ENCODE measurements around a stretch of chr22.

GRCh38 chr22:42518382-42518670 is 1.3 kb downstream of the RRP7A start:
- PRO-cap, 4 experiments = no peak in any of the 4 experiments
- RAMPAGE, long total RNA, 2 experiments = no peak in any of the 2 experiments

DNA sequence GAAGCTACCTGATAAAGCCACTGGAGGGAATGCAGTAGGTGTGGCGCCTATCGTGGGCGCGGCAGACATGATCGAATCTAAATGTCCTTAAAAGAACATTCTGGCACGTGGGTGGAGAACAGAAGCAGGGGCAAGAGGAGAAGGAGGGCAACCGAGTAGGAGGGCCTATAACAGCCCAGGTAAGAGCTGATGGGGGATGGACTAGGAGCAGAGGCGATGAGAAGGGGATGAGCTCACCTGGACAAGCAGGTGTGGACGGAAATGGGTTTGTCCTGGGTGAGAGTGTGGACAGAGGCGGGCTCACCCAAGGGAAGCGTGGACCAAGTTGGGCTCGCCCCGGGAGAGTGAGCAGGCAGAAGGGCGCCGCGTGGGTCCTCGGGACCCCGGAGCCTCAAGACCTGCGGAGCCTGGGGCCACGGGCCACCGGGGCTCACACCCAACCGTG is 27.7 kb downstream of the SERHL2 start:
- PRO-cap, 4 experiments = no peak in any of the 4 experiments
- RAMPAGE, long total RNA, 2 experiments = no peak in any of the 2 experiments

DNA sequence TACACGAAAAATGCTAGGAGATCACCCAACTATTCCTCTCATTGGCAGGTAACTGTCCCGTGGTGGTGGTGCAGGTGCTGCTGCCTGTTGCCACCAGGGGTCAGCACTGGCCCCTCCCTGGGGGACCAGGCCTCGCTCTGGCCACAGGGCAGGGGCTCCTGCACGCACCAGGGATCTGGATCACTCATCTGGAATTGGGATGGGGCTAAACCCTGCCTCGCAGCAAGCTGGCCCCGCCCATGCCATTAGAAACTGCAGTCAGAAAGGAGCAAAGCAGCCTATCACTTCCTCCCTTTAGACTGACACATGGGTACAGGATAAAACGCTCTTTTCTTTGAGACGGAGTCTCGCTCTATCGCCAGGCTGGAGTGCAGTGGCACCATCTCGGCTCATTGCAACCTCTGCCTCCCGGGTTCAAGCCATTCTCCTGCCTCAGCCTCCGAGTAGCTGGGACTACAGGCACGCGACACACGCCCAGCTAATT is 7.0 kb upstream of the POLDIP3 start:
- PRO-cap, 4 experiments = no peak in any of the 4 experiments
- RAMPAGE, long total RNA, 2 experiments = no peak in any of the 2 experiments

- PRO-cap, 4 experiments = no peak in any of the 4 experiments
- RAMPAGE, long total RNA, 2 experiments = no peak in any of the 2 experiments
These were observed 9.0 kb upstream of the POLDIP3 start for GRCh38 chr22:42623661-42624186.

GRCh38 chr22:42642058-42642395 is 1.6 kb upstream of the ATP5MGL start:
- PRO-cap, 4 experiments = peak in 1 of 4 experiments; most common plus-strand start chr22:42642334 (in 1)
- RAMPAGE, long total RNA, 2 experiments = no peak in any of the 2 experiments

DNA sequence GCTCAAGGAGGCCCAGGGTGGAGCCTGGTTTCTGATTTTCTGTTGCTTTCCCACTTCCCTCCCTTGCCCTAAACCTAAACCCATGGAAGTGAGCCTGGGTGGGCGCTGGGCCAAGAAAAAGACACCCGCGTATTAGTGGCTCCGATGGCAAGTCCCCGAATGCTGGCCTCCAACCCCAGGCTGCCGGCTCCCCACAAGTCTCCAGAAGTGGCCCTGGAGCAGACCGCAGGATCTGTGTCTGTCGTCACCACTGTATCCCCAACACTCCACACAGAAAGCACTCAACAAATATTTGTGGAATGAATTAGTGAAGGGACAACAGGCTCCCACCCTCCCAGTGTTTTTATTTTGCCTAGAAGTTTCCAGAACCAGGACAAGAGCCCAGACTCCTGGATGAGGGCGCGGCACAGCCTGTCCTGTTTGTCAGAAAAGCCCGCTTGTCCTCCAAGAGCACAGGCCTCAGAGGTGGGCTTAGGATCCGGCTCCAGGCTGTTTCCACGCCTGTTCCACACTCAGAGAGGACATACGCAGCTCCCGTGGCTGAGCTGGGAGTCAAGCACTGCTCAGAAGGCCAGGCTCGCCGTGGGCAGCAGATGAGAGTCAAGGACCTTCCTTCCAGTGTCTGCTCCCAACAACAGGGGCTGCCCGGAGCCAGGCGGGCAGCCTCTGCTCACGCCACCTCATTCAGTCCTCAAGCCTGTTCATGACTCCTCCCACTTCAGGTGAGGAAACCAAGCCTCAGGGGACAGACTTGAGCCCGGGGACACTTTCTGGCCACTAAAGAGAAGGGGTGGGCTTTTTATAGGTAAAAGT is 4.0 kb downstream of the CYB5R3 start:
- PRO-cap, 4 experiments = peak in 3 of 4 experiments; most common plus-strand start position 384 of the sequence (in 3); most common minus-strand start position 266 of the sequence (in 2)
- RAMPAGE, long total RNA, 2 experiments = no peak in any of the 2 experiments

DNA sequence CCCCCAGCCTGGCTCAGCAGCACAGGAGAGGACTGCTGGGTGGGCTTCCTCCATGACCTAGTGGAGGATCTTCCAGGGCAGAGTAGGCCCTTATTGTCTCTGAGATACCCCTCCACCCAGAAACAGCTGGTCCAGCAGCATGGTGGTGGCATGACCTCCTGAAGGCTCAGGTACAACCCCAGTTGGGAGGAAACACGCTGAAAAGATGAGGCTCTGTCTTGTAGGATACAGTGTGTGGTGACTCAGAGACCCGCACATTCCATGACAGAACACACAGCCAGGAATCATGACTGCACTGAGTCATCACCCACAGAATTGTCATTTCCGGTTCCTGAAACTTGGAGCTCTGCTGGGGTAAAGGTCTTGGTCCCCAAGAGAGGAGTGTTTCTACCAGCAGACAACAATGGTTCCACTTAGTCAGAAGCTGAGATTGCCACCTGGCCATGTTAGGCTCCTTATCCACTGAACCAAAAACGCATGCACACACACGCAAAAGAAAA is 31.4 kb upstream of the CYB5R3 start:
- PRO-cap, 4 experiments = no peak in any of the 4 experiments
- RAMPAGE, long total RNA, 2 experiments = no peak in any of the 2 experiments

- PRO-cap, 4 experiments = no peak in any of the 4 experiments
- RAMPAGE, long total RNA, 2 experiments = no peak in any of the 2 experiments
These were observed 34.0 kb downstream of the A4GALT start for GRCh38 chr22:42686647-42687126.

DNA sequence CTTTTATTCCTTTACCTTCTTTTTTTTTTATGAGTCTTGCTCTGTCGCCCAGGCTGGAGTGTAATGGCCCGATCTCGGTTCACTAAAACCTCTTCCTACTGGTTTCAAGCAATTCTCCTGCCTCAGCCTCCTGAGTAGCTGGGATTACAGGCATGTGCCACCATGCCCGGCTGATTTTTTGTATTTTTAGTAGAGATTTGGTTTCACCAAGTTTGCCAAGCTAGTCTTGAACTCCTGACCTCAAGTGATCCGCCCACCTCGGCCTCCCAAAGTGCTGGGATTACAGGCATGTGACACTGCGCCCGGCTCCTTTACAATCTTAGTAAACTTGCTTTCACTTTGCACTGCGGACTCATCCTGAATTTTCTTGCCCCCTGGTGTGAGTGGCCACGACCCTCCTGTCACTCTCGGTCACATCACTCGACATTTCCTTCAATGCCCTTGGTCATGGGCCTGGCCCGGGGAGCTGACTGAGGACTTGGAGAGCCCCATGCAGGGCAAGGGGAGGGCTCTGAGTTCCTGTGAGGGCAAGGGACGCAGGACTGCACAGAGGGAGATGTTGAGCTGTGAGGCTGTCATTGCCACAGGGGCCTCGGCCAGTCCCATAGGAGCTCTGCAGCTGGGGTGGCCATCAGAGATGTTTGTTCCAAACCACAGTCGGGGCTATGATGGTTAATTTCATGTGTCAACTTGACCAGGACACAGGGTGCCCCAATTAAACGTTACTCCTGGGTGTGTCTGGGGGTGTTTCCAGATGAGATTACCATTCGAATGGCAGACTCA is 21.4 kb downstream of the A4GALT start:
- PRO-cap, 4 experiments = no peak in any of the 4 experiments
- RAMPAGE, long total RNA, 2 experiments = no peak in any of the 2 experiments

- PRO-cap, 4 experiments = peak in 4 of 4 experiments; most common plus-strand start chr22:42803734 (in 4); most common minus-strand start chr22:42803576 (in 2)
- RAMPAGE, long total RNA, 2 experiments = no peak in any of the 2 experiments
These were observed 53.7 kb downstream of the ARFGAP3 start for GRCh38 chr22:42803283-42803914.

DNA sequence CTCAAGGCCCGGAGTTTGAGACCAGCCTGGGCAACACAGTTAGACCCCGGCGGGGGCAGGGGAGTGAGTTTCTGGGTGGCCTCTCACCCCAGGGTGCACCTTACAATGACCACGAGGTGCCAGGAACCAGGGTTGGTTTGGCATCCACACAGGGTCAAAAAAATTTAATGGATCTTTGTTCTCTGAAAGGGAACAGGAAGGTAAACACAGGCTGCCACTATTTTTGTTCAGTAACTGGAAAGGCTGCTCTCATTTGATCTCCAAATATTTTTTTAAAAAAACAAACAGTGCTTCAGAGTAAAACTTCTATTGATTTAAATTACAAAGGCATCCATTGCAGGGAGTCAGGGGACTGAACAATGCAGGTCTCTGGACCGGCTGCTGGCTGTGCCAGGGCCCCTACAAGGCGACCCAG is 52.0 kb downstream of the ARFGAP3 start:
- PRO-cap, 4 experiments = peak in 3 of 4 experiments; most common plus-strand start position 334 of the sequence (in 2); most common minus-strand start position 99 of the sequence (in 1)
- RAMPAGE, long total RNA, 2 experiments = no peak in any of the 2 experiments

DNA sequence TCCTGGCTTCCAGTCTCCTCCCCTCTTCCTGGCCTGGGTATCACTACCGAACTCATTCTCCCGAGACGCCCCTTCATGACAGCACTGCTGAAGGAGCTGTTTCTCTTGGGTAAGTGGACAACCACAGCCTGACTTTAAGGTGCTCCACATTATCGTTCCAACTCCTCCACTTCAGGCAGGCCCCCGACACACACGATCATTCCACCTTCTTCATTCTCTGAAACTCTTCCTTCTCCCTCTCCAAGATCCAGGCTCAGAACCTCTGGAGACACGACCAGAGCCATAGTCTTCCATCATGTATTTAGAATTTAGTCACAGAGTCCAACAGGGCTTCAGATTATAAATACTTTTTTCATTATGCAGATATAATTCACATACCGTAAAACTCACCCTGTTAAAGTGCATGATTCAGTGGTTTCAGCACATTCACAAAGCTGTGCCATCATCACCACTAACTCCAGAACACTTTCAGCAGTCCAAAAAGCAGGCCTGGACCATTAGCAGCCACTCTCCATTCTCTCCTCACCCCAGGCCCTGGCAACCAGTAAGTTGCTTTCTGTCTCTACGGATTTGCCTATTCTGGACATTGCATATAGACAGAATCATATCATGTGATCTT is 36.1 kb downstream of the ARFGAP3 start:
- PRO-cap, 4 experiments = no peak in any of the 4 experiments
- RAMPAGE, long total RNA, 2 experiments = no peak in any of the 2 experiments

- PRO-cap, 4 experiments = no peak in any of the 4 experiments
- RAMPAGE, long total RNA, 2 experiments = no peak in any of the 2 experiments
These were observed 11.3 kb upstream of the ARFGAP3 start for GRCh38 chr22:42868332-42868756.

DNA sequence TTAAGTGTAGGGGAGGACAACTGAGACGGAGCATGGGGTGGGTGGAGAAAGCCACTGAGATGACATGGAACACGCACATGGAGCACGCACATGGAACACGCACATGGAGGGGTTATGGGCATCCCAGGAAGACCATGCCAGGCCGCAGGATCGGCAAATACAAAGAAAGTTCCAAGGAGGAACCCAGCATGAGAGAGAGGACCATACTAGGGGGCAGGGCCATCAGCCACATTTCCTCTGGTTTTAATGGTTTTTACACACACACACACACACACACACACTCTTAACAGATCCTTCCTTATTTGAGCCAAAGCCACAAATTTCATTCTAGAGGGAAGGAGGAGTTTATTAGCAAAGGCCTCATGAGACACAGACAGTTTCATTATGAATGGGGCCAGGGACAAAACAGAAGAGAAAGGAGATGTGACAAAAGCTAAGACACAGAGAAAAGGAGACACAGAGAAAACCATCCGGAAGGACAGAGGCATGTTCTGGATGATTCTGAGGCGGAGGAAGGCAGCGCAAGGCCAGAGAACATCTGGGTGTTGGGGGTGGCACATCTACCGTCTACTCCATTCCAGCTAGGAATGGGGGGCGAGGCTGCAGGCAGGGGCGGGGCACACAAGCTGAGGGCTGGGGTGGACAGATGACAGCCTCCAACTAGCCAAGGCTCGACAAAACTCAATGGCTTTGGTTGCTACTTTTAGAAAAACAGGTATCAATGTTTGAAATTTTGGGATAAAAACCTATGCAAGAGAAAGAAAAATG is 32.2 kb upstream of the ARFGAP3 start:
- PRO-cap, 4 experiments = peak in 4 of 4 experiments; most common plus-strand start position 436 of the sequence (in 3)
- RAMPAGE, long total RNA, 2 experiments = no peak in any of the 2 experiments

- PRO-cap, 4 experiments = no peak in any of the 4 experiments
- RAMPAGE, long total RNA, 2 experiments = no peak in any of the 2 experiments
These were observed 53.1 kb upstream of the ARFGAP3 start for GRCh38 chr22:42910153-42910683.

DNA sequence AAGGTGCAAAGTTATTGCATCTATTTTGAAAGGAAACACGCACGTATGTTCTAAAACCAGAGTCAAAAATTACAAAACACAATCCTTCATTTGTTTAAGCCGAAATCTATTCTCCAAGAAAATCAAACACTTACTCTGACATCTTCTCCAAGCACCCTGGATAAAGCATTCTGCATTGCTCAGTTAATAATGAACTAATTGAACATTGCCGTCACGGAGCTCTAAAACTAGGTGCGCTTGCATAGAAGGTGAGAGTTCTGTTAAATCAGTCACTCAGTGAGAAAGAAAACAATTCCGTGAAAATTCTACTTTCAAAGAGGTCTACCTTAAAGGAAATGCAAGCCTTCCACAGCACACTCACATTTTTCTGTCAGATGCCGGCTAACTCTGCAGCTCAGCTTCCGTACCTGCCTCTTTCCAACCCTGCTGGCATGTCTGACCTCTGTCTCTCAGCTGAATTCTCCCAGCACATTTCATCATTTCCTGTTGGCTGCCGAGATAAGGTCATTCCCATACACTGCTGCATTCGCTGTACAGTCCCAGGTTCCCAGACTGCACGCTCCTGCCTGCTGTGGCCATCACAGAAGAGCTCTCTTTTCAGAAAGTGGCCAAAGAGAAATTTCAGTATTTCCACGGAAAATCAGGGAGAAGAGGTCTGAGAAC is 55.4 kb downstream of the PACSIN2 start:
- PRO-cap, 4 experiments = peak in 4 of 4 experiments; most common plus-strand start position 529 of the sequence (in 4); most common minus-strand start position 158 of the sequence (in 2)
- RAMPAGE, long total RNA, 2 experiments = start-site peak on the minus strand in 2 of 2 experiments, centred at positions 404 to 414 of the sequence, 123 to 295 reads per replicate

- PRO-cap, 4 experiments = peak in 2 of 4 experiments; most common plus-strand start chr22:42960370 (in 2); most common minus-strand start chr22:42960259 (in 1)
- RAMPAGE, long total RNA, 2 experiments = no peak in any of the 2 experiments
These were observed 54.8 kb downstream of the PACSIN2 start for GRCh38 chr22:42960149-42960541.

DNA sequence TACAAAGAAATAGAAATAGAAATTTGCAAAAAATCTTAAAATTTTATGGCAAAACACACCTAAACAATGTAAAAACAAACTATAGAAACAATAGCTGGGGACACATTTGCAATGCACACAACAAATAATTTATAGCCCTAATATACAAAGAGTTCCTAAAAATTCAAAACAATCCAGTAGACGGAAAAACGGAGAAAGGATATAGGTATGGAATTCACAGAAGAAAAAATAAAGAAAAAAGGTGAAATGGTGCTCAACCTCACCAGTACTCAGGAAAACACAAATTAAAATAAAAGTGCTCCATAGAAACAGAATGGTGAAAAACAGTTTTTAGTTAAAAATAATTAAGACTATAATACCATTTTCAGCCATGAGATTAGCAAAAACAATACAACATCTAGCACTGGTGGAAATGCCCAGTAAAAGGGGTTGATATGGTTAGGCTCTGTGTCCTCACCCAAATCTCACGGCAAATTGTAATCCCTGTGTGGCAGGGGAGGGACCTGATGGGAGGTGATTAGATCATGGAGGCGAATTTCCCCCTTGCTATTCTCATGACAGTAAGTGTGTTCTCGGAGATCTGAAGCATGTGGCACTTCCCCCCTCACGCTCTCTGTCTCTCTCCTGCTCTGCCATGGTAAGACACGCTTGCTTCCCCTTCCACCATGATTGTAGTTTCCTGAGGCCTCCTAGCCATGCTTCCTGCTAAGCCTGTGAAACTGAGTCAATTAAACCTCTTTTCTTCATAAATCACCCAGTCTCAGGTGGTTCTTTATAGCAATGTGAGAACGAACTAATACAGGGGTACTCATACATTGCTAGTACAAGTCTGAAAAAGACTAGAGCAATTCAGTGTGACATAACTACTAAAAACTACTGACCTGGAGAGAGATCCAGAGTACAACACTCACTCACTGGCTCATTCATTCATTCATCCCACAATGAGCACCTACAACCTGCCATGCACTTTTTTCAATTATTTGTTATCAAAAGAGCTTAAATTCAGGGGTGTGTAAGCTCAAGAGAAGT is 37.5 kb downstream of the PACSIN2 start:
- PRO-cap, 4 experiments = peak in 1 of 4 experiments; most common minus-strand start position 476 of the sequence (in 1)
- RAMPAGE, long total RNA, 2 experiments = no peak in any of the 2 experiments

DNA sequence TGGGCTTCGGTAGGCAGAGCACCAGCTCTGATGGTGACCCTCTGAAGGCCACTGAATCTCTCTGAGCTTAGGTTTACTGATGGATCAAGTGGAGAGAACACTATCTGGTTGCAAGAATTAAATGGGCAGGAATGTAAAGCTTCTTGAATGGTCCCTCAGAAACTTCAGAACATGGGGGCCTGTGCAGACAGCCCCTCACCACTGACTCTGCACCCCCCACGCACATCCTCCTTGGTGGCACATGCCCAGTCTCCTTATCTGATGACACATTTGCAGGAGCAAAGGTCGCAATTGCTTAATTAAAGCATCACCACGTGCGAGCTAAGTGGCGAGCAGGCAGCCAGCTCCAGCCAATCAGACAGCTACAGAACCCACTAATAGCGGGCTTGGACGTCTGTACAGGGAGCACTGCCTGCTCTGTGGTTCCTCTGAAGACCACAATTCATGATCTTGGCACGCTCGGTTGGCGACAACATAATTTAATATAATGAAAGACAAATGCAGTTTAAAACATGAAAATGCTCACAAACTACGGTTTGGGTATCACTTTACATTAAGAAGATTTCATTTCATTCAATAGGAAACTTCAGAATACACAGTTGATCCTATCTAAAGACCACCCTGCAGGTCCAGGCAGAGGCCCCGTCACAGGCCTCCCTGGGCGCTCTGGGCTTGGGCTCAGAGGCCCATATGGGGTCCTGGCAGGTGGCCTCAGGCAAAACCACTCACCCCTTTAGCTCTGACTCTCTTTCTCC is 10.6 kb downstream of the PACSIN2 start:
- PRO-cap, 4 experiments = peak in 2 of 4 experiments; most common plus-strand start position 353 of the sequence (in 1); most common minus-strand start position 213 of the sequence (in 1)
- RAMPAGE, long total RNA, 2 experiments = no peak in any of the 2 experiments

GRCh38 chr22:43109806-43110426 is 634 bp upstream of the BIK start:
- PRO-cap, 4 experiments = no peak in any of the 4 experiments
- RAMPAGE, long total RNA, 2 experiments = no peak in any of the 2 experiments

All from right lobe of liver (tissue), 4 donors.